Hair follicular keratinocyte (primary cell): ENCODE results near the genes ZNF599, FXYD7, USF2 and FFAR2.

DNA sequence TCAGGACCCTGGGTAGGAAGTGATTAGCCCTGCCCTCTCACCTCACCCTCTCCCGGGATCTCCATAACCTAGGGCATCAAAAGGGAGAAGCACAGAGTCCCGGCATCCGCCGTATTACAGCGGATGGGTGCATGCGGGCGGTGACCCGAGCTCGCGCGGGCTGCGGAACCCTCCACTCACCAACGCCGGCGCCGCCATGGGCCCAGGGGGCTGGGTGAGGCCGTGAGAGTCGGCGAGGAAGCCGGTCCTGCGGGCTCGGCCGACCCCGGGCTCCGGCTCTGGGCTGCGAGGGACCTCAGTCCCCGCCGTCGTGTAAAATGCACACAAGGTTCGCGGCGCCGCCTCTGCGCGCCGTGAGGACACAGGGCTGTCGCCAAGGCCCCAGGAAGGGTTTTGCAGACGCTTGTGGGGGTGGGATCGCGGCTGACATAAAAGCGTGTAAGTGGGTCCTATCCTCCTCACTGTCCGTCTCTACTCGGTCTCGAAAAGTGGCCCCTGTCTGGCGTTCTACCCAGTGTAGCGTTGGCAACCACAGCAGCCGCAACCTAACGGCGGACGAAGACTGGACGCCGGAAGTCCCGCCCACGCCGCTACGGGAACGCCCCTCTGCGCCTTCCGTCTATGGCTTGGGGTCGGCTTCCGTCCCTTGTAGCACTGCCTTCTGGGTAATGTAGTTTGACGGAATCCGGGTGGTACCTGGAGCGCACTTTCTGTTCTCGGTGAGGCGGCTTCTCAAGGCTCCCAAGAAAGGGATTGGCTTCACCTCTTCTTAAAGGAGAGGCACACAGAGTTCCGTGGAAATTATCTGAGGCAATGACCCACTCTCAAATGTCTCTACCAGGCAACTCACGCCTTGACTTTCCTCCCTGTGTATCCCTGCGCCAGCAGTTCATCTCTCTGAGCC, at the start of gene ZNF599:
TSS of gene ZNF599 (minus strand) at position 572 of the 904 bp plus-strand sequence.
- RAMPAGE, long total RNA = no peak

GRCh38 chr19:34837381-34837696, 64.3 kb upstream of the ZNF599 start:
- RAMPAGE, long total RNA = no peak

DNA sequence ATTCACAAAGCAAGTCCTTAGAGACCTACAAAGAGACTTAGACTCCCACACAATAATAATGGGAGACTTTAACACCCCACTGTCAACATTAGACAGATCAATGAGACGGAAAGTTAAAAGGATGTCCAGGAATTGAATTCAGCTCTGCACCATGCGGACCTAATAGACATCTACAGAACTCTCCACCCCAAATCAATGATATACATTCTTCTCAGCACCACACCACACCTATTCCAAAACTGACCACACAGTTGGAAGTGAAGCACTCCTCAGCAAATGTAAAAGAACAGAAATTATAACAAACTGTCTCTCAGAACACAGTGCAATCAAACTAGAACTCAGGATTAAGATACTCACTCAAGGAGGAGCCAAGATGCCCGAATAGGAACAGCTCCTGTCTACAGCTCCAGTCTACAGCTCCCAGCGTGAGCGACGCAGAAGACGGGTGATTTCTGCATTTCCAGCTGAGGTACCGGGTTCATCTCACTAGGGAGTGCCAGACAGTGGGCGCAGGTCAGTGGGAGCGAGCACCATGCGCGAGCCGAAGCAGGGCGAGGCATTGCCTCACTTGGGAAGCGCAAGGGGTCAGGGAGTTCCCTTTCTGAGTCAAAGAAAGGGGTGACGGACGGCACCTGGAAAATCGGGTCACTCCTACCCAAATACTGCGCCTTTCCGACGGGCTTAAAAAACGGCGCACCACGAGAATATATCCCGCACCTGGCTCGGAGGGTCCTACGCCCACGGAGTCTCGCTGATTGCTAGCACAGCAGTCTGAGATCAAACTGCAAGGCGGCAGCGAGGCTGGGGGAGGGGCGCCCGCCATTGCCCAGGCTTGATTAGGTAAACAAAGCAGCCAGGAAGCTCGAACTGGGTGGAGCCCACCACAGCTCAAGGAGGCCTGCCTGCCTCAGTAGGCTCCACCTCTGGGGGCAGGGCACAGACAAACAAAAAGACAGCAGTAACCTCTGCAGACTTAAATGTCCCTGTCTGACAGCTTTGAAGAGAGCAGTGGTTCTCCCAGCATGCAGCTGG, 66.6 kb upstream of the ZNF30 start:
- RAMPAGE, long total RNA = no peak

DNA sequence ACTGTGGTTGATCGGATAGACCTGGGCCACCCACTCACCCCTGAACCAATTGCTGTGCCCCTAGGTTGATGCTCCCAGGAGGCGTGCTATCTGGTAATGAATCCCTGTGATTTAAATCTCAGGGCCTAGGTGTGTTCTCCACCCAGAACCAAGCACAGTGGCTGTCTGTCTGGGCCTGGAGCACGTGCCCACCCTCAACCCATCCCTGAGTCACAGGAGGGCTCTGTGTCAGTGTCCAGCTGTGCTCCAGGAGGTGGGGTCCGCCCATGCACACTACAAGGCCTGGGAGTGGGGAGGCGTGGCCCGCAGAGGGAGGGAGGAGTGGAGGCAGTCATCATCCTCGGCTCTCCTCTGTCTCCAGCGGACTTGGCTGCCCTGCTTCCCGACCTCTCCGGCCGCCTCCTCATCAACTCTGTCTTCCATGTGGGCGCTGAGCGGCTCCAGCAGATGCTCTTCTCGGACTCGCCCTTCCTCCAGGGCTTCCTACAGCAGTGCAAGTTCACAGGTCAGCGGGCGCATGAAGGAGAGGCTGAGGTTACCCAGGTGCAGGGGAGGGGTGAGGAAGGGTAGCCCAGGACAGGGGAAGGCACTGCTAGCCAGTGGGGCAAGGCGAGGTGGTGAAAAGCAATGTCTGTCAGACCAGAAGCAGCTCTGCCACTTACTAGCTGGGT, 14.7 kb upstream of the SCN1B start:
- RAMPAGE, long total RNA = no peak

- RAMPAGE, long total RNA = no peak
Observed at GRCh38 chr19:35048543-35049727, 7.4 kb downstream of the HPN start.

DNA sequence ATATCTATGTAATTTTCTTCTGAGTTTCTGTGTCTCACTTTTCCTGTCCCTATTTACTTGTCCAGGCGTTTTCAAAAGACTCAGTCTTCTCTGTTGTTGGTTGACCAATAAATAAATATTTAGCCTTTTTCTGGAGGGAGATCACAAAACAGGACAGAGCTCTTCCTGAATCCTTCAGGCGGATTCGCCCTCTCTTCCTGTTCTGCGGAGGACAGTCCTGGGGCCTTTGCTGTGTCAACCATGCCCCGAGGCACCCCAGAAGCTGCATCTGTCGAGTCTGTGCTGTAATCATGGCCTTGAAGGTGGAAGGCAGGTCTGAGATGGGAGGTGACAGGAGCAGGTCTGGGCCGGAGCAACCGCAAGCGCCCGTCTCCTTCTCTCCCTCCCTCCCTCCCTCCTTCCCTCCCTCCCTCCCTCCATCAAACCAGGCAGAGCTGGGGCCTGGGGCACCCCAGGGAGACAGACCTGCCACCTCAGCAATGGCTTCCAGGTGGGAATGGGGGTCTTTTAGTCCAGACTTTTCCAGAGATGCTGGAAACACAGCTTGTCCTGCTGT, 4.7 kb upstream of the FXYD3 start:
- RAMPAGE, long total RNA = no peak

- RAMPAGE, long total RNA = no peak
Observed at GRCh38 chr19:35117056-35117483, 1.4 kb downstream of the FXYD3 start.

GRCh38 chr19:35135628-35136088, 799 bp upstream of the LGI4 start:
- RAMPAGE, long total RNA = no peak

DNA sequence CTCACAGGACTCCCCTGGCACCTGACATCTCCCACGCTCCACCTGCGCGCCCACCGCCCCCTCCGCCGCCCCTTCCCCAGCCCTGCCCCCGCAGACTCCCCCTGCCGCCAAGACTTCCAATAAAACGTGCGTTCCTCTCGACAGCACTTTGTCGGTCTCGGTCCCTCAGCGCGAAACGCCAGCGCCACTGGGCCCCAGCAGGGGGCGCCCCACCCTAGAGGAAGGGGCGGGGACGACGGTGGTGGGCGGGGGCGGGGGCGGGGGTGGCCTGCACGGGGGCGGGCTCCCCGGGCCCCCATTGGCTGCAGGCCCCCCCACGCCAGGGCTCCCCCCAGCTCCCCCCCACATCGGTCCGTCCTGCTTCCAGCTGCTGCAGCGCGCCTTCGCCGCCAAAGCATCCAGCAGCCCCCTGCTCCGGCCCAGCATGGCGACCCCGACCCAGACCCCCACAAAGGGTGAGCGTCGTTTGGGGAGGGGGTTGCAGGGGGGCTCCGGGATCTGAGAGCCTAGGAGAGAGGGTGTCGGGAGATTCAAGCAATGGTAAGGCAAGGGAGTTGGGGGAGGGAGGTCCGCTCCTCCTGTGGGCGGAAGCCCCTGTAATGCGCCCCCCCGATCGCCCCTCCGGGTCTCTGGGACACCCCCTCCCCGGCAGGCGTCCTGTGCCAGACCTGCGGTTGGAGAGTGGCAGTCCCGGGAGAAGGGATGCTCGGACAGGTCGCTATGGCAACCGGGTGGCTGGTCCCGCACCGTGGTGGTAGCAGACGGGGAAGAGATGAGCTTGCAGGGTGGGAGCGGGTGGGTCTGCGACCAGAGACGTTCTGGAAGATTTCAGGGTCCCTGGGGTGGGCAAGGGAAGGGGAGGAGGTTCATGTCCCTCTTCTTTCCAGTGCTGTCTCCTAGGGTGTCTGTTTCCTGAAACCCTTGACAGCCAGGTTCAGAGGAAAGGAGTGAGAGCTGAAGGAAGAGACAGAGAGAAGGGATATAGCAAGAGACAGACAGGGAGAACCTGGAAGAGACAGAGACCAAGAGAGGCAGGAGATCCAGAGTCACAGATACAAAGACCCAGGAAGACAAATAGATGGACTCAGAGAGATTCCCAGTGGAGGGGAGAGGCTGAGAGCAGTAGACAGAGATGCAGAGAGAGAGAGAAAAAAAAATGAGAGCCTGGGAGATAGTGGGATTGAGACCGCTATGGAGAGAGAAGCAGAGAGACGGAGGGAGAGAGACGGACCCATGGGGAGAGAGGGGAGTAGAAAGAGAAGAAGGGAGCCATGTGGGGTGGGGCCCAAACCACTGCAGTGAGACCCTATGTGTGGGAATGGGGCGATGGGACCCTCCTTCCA, at the start of gene FXYD7:
TSS of gene FXYD7 (plus strand) at position 346 of the 1,343 bp plus-strand sequence.
- RAMPAGE, long total RNA = no peak

DNA sequence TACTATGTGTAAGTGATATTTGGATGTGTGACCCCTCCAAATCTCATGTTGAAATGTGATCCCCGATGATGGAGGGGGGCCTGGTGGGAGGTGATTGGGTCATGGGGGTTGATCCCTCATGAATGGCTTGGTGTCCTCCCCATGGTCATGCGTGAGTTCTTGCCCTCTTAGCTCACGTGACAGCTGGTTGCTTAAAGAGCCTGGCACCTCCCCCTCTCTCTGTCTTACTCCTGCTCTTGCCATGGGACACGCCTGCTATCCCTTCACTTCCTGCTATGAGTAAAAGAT, 21.2 kb downstream of the FXYD5 start:
- RAMPAGE, long total RNA = no peak

GRCh38 chr19:35195665-35196309, 32.8 kb downstream of the FAM187B start:
- RAMPAGE, long total RNA = no peak

DNA sequence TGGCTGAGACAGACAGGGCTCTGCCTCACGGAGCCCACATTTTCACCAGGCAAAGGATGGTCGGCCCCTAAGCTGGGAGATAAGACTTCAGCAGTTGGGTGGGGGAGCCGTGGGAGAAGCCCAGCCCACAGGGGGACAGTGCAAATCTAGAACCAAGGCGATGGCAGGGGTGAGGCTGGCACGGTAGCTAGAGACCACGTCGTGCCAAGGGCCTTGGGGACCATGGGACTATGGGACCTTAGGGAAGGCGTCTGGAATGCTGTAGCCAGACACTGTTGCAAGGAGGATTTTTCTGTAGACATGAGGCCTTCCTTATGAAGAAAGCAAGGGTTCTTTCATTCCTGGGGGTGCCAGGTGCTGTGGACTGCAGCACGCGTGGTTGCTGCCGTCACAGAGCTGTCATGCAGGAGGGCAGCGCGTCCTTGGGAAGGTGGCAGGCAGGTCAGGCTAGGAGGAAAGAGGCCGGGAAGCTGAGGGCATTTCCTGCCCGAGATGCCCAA, 8.4 kb downstream of the LSR start:
- RAMPAGE, long total RNA = no peak

DNA sequence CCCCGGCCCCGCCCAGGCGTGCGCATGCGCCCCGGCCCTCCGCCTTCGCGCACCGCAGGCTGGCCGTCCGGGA, 766 bp upstream of the USF2 start:
- RAMPAGE, long total RNA = no peak

- RAMPAGE, long total RNA = no peak
Observed at GRCh38 chr19:35268772-35269188, at the start of gene USF2. TSS of gene USF2 (plus strand) at chr19:35268962.

DNA sequence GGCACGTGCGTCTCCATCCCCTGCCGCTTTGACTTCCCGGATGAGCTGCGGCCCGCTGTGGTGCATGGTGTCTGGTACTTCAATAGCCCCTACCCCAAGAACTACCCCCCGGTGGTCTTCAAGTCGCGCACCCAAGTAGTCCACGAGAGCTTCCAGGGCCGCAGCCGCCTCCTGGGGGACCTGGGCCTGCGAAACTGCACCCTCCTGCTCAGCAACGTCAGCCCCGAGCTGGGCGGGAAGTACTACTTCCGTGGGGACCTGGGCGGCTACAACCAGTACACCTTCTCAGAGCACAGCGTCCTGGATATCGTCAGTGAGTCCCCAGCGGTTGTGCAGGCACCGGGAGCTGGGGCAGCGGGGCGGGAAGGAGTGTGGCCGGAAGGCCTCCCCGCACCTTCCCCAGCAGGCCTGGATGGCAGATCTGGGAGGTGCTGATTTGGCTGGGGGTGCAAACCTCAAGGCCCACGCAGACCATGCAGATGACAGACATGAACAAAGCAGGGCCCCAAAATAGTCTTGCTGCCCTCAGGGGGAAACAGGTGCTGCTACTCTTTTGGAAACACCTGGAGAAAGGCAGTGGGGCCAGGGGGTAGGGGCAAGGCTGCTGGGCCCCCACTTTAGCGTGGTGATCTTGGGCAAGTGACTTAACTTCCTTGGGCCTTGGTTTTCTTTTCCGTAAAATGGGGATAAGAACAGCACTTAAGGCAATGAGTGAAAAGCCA, 3.9 kb downstream of the MAG start:
- RAMPAGE, long total RNA = no peak

- RAMPAGE, long total RNA = no peak
Observed at GRCh38 chr19:35299621-35300067, 7.7 kb downstream of the MAG start.

DNA sequence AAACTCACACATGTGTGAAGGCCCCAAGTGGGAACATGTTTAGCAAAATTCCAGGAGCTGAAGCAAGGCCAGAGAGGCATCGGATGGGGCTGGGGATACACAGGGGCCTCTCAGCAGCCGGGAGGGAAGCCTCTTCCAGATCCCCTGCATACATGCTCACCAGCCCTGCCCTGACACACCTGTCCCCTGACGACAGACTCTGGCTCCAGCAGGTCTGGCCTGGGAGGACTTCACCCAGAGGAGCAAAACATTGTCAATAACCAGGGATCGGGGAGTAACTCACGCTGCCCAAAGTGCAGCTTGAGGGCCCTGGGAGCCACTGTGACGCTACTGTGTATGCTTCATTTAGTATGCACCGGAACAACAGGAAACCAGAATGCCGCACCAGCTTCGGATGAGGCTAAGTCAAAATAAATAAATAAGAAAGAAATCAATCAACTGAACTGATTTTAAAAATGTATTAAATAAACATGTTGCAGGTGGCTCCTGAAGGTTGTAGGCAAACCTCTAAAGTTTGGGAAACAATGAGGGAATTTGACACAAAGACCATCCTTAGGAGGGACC, 12.4 kb upstream of the CD22 start:
- RAMPAGE, long total RNA = no peak

- RAMPAGE, long total RNA = no peak
Observed at GRCh38 chr19:35447471-35447662, 690 bp upstream of the FFAR2 start.

- RAMPAGE, long total RNA = no peak
Observed at GRCh38 chr19:35447989-35449008, at the start of gene FFAR2. TSS of gene FFAR2 (plus strand) at chr19:35448257.

- RAMPAGE, long total RNA = no peak
Observed at GRCh38 chr19:35501652-35502273, 11.5 kb upstream of the KRTDAP start.